SJSA1 (cell line): ENCODE measurements around a stretch of chr20.

DNA sequence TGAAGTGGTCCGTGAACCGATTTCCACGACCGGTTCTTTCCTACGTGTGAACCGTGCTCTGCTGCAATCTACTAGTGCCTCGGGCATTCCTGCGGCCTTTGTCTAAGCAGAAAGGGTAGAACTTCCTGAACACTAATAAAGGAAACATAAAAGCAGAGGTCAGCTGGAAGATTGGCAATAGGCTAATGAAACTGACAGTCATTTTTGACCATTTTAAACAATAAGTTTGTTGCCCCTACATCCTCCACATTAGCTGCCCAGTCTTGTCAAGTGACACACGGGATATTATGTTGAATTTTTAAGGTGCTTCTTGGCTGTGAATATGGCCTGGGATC, 410.1 kb downstream of the PLCB1 start:
- RAMPAGE, long total RNA = no peak

- RAMPAGE, long total RNA = no peak
Observed at GRCh38 chr20:8583355-8584063, 451.4 kb downstream of the PLCB1 start.

DNA sequence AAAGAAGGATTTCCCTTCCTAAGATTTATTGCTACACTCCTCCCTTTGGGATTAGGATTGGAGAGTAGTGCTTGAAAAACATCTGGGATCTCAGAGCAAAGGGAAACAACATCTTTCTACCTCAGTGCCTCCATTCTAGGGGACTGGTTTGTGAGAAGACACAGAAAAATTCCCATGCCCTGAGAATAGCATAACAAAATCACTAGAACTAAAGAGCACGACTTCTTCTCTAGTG, 135.3 kb upstream of the PLCB4 start:
- RAMPAGE, long total RNA = no peak

- RAMPAGE, long total RNA = no peak
Observed at GRCh38 chr20:9067374-9068198, 1.3 kb upstream of the PLCB4 start.

DNA sequence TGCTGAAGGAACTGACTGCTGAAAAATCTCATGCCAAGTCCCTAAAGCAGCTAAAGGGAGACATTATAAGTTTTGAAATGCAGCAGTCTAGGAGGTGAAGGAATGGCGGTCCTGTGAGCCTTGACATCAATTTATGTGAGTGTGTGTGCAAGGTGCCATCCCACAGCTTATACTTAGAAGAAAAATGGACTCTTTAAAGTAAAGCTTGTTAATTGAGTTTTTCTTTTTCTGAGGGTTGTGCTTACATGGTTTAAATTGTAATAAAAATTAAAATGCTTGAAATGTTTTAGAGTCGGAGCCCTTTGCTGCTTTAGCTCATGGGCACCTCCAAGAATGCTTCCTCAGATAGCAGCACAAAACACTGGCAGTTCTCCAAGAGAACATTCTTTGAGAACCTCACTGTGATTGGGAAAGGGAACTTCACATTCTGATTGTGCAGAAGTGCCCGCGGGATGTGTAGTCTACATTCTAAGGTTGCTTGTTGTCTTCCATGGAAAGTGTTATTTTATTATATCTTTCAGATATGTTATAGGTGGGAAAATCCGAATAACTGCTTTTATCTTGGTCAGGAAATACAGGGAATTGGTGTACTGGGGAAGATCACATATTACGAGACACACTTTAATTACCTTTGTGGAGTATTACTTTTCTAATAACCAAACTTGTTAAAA, 44.2 kb downstream of the PLCB4 start:
- RAMPAGE, long total RNA = no peak

DNA sequence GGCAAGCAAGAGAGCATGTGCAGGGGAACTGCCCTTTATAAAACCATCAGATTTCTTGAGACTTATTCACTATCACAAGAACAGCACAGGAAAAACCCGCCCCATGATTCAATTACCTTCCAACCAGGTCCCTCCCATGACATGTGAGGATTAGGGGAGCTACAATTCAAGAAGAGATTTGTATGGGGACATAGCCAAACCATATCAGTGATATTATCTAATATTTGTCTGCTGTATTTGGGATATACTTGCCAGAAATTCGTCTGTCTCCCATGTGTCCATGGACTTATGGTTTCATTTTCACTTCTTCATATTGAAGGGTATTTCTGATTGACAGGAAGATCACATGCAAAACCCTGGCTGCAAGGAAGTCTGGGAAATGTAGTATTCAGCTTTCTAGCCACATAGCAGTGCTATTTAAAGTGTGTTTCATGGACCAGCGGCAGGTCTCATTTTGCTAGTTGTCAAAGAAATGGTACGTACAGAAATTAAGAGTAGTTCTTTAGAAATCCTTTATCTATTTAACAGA, 50.6 kb upstream of the PAK5 start:
- RAMPAGE, long total RNA = no peak

DNA sequence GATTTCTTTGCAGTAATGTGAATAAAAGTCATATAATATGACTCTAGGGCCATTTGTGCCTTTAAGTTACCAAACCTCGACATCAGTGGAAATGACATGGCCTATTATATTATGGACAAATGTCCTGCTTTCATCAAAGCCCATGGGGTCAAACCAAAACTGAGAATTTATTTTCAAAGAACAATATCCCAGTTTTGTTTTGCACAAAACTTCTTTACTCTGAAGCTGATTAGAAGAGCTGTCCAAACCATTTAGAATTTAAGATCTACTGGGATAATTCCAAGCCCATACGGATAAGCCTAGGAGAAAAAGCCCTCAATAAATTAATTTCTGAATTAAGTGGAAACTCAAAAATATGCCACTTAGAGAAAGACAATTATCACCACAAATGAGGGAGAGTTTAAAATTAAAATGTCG, 81.0 kb upstream of the ANKEF1 start:
- RAMPAGE, long total RNA = no peak

DNA sequence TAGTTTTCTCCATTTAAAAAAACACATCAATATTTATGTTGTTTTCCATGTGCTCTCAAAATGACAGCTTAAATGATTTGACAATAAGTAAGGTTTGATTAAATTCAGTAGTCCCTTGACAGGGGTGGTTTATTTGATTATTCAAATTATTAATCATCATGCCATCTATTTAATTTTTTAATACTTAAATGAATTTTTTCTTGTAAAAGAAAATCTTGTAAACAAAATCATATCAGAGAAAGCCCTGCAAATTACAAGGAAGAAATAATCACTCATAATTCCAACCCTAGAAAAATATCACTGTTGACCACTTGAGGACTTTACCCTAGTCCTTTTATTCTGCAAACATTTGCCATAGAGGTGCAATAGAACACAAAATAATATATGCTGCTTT, 37.0 kb downstream of the ANKEF1 start:
- RAMPAGE, long total RNA = no peak

DNA sequence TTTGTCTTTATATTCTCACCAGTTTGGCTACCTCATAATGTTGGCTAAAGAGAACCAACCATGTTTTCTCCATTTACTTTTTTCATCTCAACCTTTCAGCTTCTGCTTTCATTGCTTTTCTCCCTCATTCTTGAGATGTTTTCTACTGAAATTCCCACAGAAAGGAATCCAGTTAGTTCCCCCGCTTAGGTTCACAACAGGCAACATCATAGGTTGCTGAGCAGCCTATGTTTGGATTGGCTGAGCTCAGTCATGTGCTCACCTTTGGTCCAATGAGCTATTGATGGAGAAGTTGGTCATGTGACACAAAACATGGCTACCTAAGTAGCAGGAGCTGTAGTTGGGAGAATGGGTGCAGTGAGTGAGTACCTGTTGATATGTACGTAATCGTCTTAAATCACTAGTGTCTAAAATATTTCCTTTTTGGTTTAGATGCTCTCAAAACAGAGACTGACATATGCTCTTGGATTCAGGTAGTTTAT, 100.0 kb downstream of the SNAP25 start:
- RAMPAGE, long total RNA = no peak

DNA sequence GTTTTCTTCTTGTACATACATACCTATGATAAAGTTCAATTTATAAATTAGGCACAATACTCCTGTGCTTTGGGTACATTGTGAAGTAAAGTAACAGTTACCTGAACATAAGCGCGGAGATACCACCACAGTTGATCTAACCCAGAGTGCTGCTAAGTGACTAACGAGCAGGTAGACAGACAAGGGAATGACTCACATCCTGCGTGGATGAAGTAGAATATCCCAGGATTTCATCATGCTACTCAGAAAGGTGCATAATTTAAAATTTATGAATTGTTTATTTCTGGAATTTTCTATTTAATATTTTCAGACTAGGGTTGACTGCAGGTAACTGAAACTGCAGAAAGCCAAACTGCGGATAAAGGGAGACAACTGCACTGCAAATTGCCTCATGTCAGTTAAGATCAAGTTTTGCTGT, 14.4 kb downstream of the MKKS start:
- RAMPAGE, long total RNA = no peak

DNA sequence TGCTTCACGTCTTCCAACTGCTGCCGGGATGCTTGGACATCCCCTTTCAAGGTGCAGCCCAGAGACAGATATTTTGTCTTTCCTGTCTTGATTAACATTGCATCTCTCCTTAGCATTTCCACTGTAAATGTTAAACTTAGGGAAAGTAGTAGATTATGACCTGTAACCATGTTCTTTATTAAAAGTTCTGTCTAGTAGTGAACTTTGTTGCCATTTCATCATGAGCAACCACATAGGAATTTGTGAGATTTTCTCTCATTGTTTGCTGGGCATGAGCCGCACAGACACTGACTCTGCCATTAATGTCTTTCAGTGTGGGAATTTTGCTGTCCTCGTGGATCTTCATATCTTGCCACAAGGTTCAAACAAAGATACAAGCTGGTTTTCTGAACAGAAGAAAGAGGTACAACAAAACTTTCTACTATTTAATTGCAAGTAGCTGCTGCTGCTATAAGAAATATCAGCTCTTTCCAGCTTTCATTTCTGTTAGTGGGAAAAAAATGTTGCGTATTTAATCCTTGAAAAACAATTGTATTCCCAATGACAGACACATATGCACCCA, 117.8 kb downstream of the JAG1 start:
- RAMPAGE, long total RNA = no peak

- RAMPAGE, long total RNA = no peak
Observed at GRCh38 chr20:10613713-10614259, 60.0 kb downstream of the JAG1 start.

GRCh38 chr20:10634379-10635213, 39.2 kb downstream of the JAG1 start:
- RAMPAGE, long total RNA = no peak

GRCh38 chr20:10649545-10650439, 24.0 kb downstream of the JAG1 start:
- RAMPAGE, long total RNA = no peak

GRCh38 chr20:10658420-10658912, 15.3 kb downstream of the JAG1 start:
- RAMPAGE, long total RNA = no peak

DNA sequence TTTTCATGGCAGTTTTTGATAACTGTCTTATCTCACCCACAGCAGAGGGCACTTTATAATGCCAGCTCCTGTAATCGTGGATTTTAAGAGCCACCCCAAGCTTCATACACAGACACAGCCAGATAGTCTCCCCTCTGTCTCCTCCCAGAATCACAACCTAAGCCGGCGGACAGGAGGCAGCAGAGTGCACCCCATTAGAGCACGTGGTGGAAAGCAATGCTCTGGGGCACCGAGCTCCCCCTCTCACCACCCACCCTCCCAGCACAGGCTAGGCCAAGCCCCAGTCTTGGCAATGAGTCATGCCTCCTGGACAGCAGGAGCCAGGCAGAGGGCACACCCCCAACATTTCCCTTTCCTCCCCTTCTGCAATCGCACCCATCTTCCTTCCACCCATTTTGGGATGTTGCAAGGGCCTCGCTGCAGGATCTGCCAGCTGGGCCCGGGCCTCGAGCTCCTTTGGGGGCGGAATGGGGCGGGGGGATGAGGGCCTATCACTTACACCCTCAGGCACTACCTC, 2.4 kb downstream of the JAG1 start:
- RAMPAGE, long total RNA = no peak

GRCh38 chr20:10711195-10711754, 37.5 kb upstream of the JAG1 start:
- RAMPAGE, long total RNA = no peak

DNA sequence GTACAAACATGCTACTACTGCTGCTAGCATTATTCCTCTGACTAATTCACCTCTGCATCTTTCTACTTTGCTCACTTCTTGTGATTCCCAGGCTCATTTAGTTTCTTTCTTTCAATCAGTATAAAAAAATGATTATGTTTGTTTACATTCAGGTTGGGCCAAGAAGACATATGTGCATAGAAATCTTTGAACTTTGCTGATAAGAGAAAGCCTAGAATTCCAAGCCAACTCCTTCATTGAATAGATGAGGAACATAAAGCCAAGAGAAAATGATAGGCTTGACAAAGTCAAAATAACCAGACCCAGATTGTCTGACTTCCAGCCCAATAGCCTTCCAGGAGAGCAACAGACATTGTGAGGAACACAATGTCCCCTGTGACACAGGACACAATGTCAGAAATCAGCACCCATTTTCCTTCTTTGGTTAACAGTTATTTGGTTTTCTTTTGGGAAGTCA, 320.9 kb upstream of the JAG1 start:
- RAMPAGE, long total RNA = no peak

GRCh38 chr20:11403677-11404178, 514.0 kb upstream of the BTBD3 start:
- RAMPAGE, long total RNA = no peak

GRCh38 chr20:11411640-11412280, 505.9 kb upstream of the BTBD3 start:
- RAMPAGE, long total RNA = no peak